ENCODE data around the gene ZDHHC20.

- PRO-cap = no peak
- RAMPAGE, long total RNA, 2 experiments = start-site peak on the minus strand in 1 of 2 experiments, at chr13:21427404-21427438 at its widest, 9 reads per replicate
These were observed 31.8 kb downstream of the ZDHHC20 start for GRCh38 chr13:21427297-21427622.

- PRO-cap = bidirectional peak, plus-strand start at chr13:21459545, minus-strand start at chr13:21459331
- RAMPAGE, long total RNA, 2 experiments = start-site peak on the minus strand in 2 of 2 experiments, at chr13:21459238-21459334 at its widest, 366 to 379 reads per replicate
These were observed at the start of gene ZDHHC20 for GRCh38 chr13:21458684-21459647. ZDHHC20 (minus strand) TSS chr13:21459303.

GRCh38 chr13:21985998-21986356 is 315.1 kb downstream of the FGF9 start:
- PRO-cap = no peak
- RAMPAGE, long total RNA, 2 experiments = no peak in any of the 2 experiments

- PRO-cap = no peak
- RAMPAGE, long total RNA, 2 experiments = no peak in any of the 2 experiments
These were observed 338.7 kb downstream of the FGF9 start for GRCh38 chr13:22009473-22010131.

DNA sequence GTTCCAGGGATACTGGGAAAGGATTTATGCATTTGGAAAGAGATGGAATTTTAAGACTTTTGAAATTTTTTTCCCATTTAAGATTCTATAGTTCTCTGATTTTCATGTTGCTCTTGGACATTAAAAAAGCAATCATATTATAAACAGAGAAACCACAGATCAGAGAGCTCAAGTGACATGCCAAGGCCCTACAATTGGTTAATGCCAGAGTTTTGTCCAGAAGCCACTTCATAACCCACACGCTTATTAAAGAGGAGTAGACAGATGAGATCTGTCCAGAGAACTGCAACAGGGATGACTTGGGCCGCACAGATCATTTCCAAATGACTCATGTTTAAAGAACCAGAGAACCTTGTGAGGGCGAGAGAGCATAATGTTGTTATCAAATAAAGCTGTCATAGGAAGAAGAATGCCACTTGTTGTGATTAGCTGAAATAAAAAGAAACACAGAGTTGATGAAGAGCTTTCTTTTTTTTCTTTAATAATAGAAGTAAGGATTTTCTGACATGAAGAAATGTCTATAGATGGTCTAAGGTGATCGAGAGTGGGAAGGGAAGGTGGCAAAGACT is 718.6 kb upstream of the SGCG start:
- PRO-cap = no peak
- RAMPAGE, long total RNA, 2 experiments = no peak in any of the 2 experiments

GRCh38 chr13:22883841-22884390 is 296.9 kb upstream of the SGCG start:
- PRO-cap = no peak
- RAMPAGE, long total RNA, 2 experiments = no peak in any of the 2 experiments

DNA sequence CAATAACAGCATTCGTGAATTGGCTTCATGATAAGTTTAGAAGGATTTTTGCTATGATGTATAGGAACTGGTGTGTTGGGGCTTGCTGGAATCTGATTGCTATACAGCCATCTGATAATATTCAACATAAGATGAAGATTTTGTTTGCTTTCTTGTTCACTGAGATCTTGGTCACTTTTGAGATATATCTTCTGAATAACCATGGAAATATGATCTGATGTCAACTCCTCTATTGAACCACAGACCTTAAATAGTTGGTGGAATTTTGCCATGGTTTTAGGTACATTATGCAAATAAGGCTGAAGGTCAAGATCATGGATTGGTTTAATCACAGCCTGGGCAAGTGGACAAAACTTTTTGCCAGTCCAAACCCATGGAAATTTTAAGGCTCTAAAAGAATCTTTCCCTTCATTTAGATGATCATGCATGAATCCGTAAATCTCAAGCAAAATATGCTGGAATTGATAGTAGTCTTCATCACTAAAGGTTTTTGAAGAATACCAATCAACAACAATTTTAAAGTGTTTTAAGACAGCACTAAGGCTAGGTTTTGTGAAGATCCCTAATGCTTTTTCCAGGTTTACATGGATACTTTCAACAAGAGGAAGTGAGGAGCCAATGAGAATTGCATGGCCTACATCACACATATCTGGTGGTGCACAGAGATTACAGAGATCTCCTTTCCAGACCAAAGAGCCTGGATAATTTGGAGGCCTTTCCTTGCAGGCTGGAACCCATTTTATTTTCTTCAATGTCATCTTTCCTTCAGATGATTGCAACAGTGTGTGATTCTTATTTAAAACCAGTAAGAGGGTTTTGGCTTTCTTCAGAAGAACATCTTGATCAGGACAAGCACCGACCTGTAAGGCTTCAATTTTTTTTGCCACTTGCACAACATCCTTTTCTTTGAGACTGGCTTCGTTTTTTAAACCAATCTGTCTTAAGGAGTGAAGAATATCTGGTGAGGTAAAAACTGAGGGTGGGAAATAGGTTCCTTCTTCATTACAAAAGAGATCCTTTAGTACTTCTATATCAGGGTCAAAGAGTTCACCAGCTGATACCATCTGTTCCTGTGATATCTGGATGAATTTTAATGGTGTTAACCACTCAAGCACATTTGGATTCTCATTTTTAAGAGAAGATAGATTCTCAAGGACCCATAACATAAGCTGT is 93.4 kb downstream of the SACS start:
- PRO-cap = no peak
- RAMPAGE, long total RNA, 2 experiments = no peak in any of the 2 experiments

DNA sequence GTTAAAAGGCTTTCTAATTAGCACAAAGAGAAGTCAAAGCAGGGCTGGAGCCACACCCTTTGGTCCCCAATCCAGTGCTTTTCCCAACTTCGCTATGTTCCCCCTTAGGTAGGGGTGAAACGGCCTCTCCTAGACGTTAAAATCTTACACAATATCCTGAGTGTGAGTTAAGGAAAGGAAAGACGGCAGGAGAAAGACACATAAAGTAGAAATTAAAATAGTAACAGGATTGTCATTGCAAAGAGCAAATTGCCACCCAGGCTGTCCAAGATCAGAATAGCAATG is 2.3 kb downstream of the SACS start:
- PRO-cap = no peak
- RAMPAGE, long total RNA, 2 experiments = no peak in any of the 2 experiments

DNA sequence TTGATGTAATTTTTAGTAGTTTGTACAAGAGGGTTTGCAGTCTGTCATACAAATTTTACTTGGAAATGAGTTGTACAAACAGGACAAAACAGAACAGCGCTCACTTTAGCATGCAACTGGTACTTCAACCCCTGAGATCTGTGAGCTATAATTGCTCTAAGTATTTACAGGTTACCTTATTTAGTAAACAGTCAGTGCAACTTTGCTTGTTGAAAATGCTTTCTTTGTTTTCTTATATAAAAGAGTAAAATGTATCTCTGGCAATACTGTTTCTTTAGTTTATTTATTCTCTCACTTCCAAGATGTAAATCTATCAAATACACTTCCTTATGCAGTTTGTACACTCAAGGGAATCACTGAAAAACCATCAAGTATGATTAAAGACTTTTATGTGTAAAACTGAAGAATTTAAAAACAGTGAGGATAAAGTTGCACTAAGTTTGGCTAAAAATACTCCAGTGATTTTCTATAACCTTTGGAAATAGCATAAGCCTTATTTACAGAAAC is 870 bp downstream of the TNFRSF19 start:
- PRO-cap = no peak
- RAMPAGE, long total RNA, 2 experiments = no peak in any of the 2 experiments

DNA sequence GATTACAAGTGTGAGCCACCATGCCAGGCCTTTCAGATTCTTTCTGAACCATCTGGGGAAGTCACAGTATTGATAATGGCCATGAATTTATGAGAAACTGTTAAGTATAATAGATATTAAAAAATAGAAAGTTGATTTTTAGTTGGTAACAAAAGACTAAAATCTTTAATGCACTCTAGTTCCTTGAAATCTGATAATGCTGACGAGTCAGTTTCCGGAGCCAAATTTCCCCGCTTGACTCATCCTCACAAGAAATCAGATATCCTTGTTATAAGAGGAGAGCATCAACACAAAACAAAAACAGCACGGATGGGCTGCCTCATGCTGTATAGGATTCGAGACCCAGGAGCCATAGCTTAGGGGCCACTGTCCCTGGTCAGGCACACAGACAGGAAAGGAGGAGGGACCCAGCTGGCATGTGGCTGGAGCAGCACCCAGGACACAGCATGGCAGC is 110.4 kb upstream of the SPATA13 start:
- PRO-cap = no peak
- RAMPAGE, long total RNA, 2 experiments = no peak in any of the 2 experiments

- PRO-cap = no peak
- RAMPAGE, long total RNA, 2 experiments = no peak in any of the 2 experiments
These were observed 89.9 kb upstream of the SPATA13 start for GRCh38 chr13:24070602-24071069.

GRCh38 chr13:24123891-24124181 is 36.7 kb upstream of the SPATA13 start:
- PRO-cap = no peak
- RAMPAGE, long total RNA, 2 experiments = no peak in any of the 2 experiments

DNA sequence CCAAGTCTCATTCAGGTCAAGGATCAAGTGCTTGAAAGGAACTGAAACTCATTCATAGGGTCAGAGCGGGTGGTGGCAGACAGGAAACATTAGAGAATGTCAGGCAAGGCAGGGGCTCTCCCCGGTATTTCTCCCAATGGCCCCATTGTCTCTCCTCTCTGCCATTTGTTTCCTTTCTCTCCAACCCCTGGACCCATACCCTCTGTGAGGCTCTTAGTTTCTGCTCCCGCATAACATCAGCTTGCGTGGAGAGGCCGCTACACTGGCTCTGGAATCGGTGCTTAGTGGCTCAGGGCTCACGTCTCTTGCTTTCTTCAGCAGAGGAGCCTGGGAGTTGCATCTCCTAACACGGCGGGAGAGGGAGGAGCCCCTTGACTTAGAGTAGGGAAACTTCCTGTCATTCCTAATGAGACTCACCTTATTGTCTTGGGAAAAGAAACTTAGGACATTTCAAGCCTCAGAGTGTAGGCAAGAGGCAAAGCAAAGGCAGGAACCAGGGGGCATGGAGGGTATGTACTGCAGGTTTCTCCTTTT is 35.5 kb upstream of the SPATA13 start:
- PRO-cap = no peak
- RAMPAGE, long total RNA, 2 experiments = no peak in any of the 2 experiments

DNA sequence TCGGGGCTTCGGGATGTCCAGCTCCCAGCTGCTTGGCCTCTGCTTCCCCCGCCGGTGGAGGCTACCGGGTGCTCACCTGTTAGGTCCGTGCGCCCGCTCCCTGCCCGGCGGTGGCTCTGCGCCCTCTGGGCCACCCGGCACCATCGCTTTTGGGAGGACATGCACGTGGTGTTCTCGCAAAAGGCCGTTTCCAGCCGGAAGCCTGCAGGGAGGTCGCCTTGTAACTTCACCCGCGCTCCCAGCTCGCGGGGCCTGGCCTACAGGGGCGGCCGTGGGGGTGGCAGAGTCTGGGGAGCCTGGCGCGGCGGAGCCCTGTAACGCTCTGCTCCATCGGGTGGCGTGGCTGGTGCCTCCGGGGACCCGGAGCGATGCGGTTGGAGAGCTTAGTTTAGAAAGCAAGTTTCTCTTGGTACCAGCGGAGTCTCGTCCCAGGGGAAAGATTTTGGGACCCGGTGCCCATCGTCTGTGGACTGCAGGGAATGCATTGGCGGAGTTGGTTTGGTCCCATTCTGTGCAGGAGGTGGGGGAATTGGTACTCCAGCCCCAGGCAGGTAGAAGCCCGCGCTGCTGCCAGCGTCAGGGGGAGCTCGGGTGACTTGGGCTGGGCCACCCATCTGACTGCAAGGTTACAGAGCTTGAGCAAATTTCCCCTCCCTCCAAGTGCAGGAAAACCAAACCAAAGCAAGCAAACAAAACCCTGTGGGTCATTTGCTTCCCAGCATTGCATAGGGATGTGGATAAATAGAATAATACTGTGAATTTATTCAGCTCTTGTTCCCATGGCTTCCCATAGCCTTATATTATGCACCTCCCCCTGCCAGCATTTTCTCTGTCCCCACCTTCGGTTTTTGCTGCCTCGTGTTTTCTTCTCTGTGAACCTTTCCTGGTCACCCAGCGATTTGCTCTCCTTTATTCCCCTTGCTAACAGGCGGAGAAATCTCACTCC is 780 bp downstream of the SPATA13 start:
- PRO-cap = no peak
- RAMPAGE, long total RNA, 2 experiments = no peak in any of the 2 experiments

- PRO-cap = no peak
- RAMPAGE, long total RNA, 2 experiments = no peak in any of the 2 experiments
These were observed 8.6 kb downstream of the SPATA13 start for GRCh38 chr13:24168866-24169807.

DNA sequence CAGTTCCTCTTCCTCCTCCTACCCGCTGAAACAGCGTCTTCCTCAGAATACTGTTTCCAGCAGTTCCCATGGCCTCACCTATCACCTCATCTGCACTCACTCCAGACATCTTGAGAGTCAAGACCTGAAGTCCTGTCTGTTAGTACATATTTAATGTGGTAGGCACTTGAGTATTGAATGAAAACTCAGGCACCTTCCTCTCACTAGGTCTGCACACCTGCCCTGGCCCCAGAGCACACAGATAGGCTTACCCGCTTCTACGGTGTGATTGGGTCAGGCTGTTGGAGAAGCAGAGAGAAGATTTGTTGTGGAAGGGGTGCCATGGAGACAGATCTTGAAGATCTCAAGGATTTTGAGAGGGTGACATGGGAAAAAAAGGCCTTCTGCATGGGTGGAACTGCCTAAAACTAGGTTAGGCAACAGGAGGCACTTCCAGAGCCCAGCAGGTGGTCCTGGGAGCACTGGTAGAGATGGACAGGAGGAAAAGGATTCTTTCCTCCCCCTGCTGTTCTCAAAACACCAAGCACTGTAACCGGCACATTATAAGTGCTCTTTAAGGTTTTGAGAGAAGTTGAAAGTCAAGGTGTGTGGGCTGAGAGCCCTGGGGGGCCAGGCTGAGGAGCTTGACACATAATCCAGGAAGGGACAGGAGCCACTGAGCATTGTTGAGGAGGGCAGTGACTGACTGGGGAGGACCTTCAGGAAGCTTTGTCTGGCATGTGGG is 32.1 kb downstream of the SPATA13 start:
- PRO-cap = no peak
- RAMPAGE, long total RNA, 2 experiments = no peak in any of the 2 experiments

DNA sequence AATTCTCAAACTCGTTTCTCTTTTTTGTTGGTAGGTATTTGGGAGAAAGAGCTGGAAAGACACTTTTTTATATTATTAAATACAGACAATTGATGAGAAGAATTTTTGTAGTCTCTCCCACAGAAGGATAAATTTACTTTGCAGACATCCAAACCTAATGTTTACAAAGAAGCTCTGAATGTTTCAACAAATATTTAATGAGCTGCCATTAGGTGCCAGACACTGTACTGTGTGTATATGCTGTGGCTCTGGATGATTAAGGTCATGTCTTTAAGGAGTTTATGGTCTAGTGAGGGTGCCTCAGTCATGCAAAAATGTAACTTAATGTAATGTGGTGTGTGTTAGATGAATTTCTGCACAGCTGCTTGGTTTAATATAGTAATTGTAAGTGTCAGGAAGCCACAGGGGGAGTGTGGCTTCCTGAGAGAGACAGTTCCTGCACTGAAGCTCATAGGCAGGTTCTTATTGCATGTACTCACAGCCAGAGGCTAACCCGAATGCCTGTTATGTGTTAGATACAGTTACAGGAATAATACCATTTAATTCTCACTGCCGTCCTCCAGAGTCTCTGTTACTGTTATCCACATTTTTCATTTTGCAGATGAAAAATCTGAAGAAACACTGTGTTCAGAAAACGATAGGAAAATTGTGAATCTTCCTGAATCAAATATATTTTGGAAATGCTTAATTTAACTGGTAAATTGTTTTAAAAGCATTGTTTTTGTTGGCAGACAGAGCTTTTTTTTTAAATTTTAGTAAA is 43.3 kb downstream of the SPATA13 start:
- PRO-cap = no peak
- RAMPAGE, long total RNA, 2 experiments = no peak in any of the 2 experiments

DNA sequence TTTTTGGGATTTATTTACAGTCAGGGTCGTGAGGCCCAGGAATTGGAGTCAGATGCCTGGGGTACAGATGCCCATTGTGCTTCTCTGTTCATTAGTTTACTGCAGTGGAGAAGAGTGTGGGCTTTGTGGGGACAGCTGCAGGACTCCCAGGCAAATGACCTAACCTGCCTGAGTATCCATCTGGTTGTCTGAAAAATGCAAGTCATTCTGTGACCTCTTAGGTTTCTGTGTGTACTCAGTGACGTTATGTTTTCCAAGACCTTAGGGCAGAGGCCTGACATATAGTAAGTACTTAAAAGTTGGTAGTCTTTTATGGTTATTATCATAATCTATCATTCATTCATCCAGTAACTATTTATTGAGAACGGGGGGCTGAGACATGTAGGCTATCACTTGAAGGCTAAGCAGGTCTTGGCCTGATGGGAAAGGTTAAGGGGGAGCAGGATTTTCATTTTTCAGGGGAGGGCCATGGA is 60.6 kb downstream of the SPATA13 start:
- PRO-cap = no peak
- RAMPAGE, long total RNA, 2 experiments = no peak in any of the 2 experiments

DNA sequence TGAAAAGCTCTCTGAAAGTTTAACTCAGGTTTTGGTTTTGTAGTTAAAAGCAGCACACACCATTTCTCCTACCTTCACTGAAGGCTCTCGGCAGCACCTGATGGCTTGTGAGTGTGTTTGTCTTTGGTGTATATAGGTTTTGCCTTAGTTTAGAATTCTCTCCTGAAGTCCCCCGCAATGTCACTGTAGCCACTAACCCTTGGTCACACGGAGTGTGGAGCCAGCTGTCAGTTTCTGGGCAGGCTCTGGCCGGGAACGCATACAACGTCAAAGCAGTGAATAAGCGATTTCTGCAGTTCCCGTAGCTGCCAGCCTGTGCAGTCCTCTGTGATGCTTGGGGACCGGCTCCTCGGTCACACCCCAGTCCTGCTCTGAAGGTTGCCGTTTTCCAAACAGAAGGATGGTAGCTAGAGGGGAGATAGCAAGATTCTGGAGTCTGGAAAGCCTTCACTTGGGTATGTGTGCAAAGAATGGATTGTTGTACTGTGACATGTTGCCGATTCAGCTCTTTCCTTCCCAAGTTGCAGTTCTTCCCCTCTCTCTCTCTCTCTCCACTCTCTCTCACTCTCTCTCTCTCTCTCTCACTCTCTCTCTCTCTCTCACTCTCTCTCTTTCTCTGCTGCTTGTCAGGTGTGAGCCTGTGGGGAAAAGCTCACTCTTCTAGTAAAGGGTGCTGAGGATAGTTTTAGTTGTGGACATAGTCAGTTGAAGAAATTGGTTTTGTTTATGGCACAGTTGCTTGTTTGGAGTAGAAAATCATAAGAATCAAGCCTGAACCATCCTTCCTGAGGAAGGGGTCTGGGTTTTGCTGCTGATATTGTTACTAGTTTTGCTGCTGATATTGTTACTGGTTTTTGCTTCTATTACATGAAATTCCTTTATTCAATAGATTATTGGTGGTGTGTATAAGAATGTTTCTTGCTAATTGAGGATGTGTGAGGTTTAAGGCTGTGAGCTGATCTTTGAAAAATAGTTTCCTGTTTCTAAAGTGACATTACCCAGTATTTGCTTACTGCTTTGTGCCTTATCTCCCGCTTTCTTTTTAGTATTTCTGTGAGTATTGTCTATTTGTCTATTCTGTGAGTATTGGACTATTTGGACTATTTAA is 38.6 kb upstream of the C1QTNF9 start:
- PRO-cap = bidirectional peak, plus-strand start at position 328 of the sequence, minus-strand start at position 236 of the sequence
- RAMPAGE, long total RNA, 2 experiments = no peak in any of the 2 experiments

- PRO-cap = no peak
- RAMPAGE, long total RNA, 2 experiments = no peak in any of the 2 experiments
These were observed 28.6 kb upstream of the C1QTNF9 start for GRCh38 chr13:24280580-24281467.

Data from lower leg skin (tissue), 2 donors.